Bile duct (tissue), 1 donor: ENCODE measurements around a stretch of chr3.

- PRO-cap: no peak
Observed at GRCh38 chr3:17179882-17180370, 295.2 kb downstream of the PLCL2 start.

DNA sequence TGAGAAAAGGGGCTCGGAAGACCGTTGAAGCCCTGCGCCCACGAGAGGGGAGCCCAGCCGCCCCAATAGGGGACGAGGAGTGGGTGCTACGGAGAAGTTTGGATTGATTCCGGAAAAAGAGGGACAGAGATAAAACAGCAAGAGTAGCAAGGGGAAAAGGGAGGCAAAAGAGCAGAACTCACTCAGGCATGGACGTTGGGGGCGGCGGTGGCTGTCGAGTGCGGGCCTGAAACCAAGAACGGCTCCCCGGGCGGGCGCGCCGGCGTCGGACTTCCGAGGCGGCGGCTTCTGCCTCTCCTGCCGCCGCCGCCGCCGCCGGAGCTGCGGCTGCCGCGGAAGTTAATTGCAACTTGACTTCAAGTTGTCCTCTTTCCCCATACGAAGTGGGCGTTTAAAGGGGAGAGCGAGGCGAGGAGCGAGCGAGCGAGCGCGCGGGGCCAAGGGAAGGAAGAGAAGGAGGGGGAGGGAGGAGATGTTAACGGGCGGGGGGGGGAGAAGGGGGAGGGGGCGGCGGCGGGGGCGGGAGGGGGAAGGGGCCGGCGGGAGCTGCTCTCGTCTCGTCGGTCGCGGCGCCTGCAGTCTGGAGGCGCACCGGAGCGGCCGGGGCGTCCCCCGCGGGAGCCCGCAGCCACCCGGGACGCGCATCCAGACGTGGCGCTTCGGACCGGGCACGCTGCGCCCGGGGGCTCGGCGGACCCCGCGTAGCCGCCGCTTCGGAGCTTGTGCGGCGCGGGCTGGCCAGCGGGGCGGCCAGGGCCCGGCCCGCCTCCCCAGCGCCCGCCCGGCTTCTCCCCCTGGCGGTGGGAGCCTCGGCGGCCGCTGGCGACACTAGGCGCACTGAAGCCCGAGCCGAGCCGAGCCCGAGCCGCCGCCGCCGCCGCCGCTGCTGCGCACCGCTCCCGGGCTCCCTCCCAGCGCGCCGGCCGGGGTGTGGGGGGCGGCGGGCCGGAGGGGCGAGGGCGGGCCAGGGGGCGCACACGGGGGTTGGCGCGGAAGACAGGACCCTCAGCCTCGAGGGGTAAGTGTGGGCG lies 19.6 kb upstream of the SATB1 start:
- PRO-cap: bidirectional peak, plus-strand start at position 555 of the sequence, minus-strand start at position 329 of the sequence; bidirectional peak, plus-strand start at position 837 of the sequence, minus-strand start at position 715 of the sequence

GRCh38 chr3:18445456-18445999 lies 20.4 kb upstream of the SATB1 start:
- PRO-cap: no peak

DNA sequence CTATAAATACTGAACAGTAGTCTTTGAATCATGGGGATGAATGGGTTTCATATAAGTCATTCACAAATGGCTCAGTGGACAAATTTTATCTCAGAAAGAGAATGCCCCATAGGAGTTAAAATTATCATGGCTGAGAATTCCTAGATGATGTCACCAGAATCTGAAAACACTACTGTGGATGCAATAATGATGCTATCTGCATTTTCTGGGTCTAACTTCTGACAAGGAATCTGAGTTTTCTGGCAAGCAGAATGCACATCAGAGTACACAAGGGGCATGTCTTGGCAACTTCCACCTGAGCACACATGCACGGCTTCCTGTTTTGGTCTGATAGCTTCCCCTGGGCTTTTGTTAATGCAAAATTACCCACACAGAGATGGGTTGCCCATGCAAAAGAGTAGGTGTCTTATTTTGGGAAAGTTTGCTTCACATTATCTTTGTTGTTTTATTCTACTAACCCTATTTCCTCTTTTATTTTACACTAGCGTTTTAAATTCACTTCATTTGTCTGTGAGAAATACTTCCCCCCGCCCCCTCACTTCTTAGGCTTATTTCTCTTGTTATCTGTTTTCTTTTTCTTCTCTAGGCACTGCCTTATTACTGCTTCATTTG lies 74.1 kb upstream of the SATB1 start:
- PRO-cap: no peak

GRCh38 chr3:18740683-18741541 lies 315.8 kb upstream of the SATB1 start:
- PRO-cap: unidirectional peak, minus-strand start at chr3:18740771

DNA sequence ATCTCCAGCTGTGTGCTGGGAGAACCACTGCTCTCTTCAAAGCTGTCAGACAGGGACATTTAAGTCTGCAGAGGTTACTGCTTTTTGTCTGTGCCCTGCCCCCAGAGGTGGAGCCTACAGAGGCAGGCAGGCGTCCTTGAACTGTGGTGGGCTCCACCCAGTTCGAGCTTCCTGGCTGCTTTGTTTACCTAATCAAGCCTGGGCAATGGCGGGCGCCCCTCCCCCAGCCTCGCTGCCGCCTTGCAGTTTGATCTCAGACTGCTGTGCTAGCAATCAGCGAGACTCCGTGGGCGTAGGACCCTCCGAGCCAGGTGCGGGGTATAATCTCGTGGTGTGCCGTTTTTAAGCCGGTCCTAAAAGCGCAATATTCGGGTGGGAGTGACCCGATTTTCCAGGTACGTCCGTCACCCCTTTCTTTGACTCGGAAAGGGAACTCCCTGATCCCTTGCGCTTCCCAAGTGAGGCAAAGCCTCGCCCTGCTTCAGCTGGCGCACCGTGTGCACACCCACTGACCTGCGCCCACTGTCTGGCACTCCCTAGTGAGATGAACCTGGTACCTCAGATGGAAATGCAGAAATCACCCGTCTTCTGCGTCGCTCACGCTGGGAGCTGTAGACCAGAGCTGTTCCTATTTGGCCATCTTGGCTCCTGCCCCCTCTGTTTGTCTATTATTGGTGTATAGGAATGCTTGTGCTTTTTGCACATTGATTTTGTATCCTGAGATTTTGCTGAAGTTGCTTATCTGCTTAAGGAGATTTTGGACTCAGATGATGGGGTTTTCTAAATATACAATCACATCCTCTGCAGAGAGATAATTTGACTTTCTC lies 45.4 kb upstream of the KCNH8 start:
- PRO-cap: no peak

GRCh38 chr3:19347465-19348123 lies 199.3 kb downstream of the KCNH8 start:
- PRO-cap: no peak

GRCh38 chr3:20049107-20049291 lies 8.8 kb downstream of the KAT2B start:
- PRO-cap: no peak

- PRO-cap: no peak
Observed at GRCh38 chr3:20119427-20120016, 66.5 kb downstream of the SGO1 start.

GRCh38 chr3:21644979-21645496 lies 106.0 kb downstream of the ZNF385D start:
- PRO-cap: unidirectional peak, plus-strand start at chr3:21645332

DNA sequence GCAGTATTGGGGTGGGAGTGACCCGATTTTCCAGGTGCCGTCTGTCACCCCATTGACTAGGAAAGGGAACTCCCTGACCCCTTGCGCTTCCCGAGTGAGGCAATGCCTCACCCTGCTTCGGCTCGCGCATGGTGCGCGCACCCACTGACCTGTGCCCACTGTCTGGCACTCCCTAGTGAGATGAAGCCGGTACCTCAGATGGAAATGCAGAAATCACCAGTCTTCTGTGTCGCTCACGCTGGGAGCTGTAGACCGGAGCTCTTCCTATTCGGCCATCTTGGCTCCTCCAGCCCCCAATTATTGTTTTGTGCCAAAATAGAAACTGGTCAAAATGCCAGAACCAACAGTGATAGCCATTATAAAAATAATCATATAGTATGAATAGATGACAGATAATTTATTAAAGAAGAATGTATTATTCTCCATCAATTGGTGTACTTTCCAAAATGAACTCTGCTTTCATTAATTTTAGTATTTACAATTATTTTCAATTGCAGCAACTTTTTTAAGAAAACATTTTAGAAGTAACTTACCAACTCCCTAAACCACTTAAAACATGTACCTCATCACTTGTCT lies 459.6 kb upstream of the UBE2E2 start:
- PRO-cap: no peak

GRCh38 chr3:23262494-23263124 lies 59.5 kb downstream of the UBE2E2 start:
- PRO-cap: no peak

- PRO-cap: no peak
Observed at GRCh38 chr3:23263877-23264548, 60.9 kb downstream of the UBE2E2 start.

DNA sequence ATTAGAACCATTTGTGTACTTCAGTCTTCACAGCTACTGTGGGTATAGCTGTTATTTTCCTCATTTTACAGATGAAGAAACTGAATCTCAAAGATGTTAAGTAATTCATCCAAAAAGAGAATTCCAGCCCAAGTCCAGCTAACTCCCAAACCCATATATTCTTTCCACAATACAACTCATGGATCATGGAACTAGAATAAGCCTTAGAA lies 281.4 kb upstream of the UBE2E1 start:
- PRO-cap: no peak

- PRO-cap: no peak
Observed at GRCh38 chr3:23551176-23551808, 254.5 kb upstream of the UBE2E1 start.

DNA sequence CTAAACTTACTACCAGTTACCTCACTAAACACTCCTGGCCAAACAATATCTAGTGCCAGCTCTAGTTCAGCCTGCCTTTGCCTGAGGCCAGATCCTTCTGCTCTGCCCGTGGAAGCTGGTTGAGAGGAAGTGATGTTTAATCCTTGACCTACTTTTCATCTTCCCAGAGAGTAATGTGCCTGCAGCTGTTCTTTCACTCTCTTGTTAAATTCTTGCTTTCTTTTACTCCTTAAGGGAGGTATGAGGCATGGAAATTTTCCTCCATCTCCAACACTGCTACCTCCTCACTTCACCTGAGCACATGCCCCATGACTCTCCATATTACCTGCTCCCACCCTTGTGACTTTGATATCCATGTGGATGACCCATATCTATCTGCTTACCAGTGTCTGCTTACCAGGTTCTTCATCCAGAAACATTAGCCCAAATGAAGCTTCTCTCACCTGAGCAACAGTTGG lies 53.4 kb downstream of the UBE2E1 start:
- PRO-cap: no peak

DNA sequence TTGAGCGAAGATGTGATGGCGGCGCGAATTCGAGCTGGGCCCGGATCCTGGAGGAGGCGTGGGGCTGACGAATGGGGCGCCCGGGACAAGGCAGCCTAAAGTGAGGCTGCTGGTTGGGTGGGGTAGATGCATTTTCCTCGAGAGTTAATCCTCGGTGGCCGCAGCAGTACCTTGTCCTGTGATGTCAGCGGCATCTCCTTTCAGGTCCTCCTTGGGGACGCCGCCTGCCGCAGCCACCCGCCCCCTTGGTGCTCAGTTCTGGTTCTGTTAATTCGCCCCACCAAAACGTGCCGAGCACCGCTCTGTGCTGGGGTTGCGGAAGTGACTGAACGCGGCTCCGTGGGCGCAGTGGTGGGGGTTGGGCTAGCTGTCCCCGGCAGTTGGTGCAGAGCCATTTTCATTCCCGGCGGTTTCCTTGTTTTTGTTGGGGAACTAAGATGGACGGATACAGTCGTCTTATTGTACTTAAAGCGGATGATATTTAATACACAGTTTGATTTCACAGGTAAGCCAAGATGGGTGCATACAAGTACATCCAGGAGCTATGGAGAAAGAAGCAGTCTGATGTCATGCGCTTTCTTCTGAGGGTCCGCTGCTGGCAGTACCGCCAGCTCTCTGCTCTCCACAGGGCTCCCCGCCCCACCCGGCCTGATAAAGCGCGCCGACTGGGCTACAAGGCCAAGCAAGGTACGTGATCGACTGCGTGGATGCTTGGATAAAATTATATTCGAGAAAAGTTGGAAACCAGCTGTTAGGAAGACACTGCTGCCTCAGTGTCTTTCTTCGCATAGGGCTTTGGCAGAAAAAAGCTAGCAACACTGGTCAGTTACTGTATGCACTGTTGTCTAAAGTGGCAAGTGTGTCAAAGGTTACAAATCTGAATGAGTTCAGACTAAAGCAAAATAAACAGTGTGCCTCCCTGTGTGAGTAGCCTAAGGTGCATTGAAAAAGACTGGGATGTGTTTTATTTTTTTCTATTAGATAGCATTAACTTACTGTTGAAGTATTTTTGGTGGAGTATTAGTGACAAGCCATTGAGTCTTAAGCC lies 737 bp downstream of the RPL15 start:
- PRO-cap: bidirectional peak, plus-strand start at position 419 of the sequence, minus-strand start at position 323 of the sequence

GRCh38 chr3:23919554-23920672 lies 3.0 kb downstream of the RPL15 start:
- PRO-cap: no peak

GRCh38 chr3:24255437-24255949 lies 239.2 kb downstream of the THRB start:
- PRO-cap: no peak

- PRO-cap: no peak
Observed at GRCh38 chr3:24522218-24522581, 27.6 kb upstream of the THRB start.